ENCODE measurements around a stretch of chr2.

DNA sequence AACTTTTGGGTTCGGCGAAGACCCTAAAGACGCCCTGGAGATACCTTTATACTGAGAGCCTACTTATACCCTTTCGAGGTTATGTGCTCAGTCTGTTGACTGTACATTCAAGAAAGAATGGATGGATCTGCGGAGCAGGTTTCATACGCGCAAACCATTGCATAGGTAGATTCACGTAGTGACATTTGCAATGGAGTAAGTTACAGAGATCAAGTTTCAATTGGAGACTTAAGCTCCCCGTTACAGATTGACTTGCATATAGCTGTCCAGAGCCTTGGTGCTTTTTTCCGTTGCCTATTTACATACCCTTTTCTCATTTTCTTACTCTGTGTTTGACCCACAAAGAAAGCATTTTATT lies 904 bp downstream of the PSMD1 start:
- PRO-cap = no peak

DNA sequence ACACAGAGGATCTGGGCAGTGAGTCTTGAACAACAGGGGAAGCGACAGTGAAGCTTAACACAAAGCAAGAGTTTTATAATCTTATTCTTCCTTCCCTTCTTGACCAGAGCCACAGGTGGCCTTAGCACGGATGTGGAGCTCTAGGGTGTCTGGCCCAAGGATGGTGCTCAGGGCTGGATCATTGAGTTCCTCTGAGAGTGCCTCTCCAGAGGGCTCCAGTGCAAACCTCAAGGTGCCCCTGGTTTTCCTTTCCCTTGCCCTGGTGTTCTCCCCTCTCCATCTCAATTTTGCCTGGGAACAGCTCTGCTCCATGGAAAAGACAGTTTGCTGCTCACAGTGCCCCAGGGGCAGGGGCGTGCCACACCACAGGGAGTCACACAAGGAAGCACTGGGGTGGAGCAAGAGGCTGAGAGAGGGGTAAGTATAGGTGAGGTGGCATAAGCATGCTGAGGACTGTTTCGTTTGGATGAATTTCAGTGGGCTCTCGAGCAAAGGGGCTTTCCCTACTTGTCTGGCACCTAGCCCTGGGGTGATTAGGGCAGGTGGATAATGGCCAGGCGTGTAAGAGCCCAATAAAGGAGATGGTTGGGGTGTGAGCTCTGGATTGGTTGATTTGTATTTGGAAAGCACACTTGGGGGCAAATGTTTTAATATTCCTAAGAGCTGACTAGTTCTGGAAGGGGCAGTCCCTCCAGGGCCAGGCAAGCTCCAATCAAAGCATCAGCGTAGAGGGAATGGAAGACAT lies 88.5 kb upstream of the B3GNT7 start:
- PRO-cap = no peak

- PRO-cap = no peak
Observed at GRCh38 chr2:231321516-231322171, 73.9 kb upstream of the B3GNT7 start.

DNA sequence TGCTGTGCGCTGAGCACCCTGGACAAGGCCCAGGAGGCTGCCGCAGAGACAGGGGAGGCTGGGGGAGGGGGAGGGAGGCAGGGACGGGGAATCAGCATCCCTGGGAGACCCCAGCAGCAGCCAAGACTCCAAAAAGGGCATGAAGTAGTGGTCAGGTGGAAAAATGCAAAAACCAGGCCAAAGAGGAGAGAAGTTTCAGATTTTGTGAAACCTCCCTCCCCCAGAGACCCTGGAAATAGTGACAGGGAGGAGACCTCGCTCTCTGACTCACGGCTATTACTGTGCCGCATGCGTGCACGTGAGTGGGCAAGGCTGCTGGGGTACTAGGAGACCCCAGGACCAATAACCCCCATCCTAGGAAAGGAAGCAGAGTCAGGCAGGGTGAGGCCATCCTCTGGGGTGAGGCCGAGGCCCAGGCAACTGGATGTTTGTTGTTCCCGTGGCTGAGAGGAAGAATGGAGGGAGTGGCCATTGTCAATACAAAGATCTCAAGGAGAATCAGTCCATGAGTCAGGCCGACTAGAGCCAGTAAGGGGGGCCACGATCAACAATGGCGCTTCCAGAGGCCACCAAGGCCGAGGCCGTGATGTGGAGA lies 15.9 kb upstream of the B3GNT7 start:
- PRO-cap = no peak

GRCh38 chr2:231392979-231394027 lies 2.2 kb upstream of the B3GNT7 start:
- PRO-cap = no peak

- PRO-cap = no peak
Observed at GRCh38 chr2:231399833-231400814, 4.6 kb downstream of the B3GNT7 start.

DNA sequence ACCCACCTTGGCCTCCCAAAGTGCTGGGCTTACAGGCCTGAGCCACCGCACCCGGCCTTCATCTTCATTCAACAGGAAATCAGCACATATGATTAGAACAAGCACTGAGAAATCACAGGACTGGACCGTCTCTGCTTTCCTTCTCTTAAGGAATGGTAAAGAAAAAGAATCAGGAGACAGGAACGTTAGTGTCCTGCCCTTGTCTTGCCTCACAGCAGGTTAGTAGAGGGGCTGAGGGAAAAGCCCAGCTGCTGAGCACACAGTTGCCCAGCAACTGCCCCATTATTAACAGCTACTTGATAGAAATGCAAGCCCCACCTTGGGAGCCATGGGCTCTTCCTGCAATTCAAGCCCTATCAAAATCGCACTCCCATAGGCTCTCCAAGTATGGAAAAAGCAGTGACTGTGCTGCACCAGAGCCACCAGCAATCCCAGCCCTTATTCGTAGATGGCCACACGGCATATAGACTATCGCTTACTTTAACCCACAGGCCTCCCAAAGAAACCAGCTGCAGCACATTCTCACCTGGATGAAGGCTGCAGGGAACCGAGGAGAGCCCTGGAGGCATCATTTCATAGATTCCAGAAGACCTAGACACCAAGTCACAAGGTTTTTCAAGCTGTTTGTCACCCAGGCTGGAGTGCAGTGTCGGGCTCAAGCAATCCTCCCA lies 11.6 kb downstream of the NCL start:
- PRO-cap = unidirectional peak, minus-strand start at position 154 of the sequence

- PRO-cap = no peak
Observed at GRCh38 chr2:231455711-231456417, 8.4 kb downstream of the NCL start.

DNA sequence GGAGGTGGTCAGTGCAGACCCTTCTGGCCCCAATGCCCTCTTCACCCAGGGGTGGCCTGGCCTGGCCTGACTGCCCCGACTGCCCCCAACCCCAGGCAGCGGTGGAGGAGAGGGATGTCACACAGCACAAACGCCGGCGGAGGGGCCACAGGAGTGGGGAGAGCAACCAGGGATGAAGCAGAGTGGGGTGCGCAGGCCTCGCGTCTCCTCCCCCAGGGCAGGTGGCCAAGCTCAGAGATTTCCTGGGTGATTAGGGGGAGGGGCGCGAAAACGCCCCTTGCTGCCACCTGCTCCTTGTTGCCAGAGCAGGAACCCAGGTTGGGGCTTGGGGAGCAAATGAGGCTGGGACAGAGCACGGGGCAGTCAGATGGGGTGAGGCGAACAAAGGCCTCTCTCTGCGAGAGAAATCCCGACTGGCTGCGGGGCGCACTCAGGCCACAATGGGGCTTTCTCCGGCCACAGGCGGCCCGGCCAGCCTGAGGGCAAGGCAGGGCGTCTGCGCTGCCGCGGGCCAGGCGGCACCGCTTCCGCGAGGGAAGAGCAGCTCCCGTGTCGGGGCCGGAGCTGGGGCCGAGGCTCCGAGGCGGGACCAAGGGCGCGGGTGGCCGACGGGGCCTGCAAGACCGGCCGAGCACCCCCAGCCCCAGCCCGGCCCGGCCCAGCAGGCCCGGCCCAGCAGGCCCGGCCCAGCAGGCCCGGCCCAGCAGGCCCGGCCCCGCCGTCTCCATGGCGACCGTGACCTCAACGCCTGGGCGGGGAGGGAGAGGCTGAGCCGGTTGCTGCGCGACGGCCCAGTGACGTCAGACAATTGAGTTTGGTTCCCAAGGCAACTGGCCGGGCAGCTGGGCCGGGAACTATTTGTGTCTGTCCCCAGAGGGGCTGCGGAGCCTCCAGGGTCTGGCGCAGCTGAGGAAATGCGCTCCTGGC lies 11.6 kb downstream of the TEX44 start:
- PRO-cap = bidirectional peak, plus-strand start at position 350 of the sequence, minus-strand start at position 181 of the sequence; bidirectional peak, plus-strand start at position 440 of the sequence, minus-strand start at position 439 of the sequence; bidirectional peak, plus-strand start at position 873 of the sequence, minus-strand start at position 655 of the sequence

- PRO-cap = bidirectional peak, plus-strand start at chr2:231615299, minus-strand start at chr2:231615001
Observed at GRCh38 chr2:231615100-231615349, 22.4 kb downstream of the TEX44 start.

DNA sequence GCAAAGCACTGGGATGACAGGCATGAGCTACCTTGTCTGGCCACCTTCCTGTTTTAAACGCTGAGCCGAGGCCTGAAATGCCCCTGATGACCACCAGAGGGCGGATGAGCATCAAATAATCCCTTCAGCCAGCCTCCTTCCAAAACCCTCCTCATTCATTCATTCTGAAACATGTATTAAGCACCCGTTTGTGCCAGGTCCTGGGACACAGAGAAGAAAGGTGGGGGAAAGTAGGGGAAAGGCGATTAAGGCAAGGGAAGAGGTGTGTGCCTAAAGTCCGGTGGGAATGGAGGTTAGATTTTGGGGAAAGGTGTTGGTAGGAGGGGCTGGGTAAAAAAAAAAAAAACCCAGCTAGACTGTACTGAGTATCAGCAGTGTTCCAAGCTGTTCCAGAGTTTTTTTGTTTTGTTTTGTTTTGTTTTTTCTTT lies 30.6 kb upstream of the PTMA start:
- PRO-cap = no peak

- PRO-cap = no peak
Observed at GRCh38 chr2:231717081-231717856, 8.9 kb downstream of the PTMA start.

DNA sequence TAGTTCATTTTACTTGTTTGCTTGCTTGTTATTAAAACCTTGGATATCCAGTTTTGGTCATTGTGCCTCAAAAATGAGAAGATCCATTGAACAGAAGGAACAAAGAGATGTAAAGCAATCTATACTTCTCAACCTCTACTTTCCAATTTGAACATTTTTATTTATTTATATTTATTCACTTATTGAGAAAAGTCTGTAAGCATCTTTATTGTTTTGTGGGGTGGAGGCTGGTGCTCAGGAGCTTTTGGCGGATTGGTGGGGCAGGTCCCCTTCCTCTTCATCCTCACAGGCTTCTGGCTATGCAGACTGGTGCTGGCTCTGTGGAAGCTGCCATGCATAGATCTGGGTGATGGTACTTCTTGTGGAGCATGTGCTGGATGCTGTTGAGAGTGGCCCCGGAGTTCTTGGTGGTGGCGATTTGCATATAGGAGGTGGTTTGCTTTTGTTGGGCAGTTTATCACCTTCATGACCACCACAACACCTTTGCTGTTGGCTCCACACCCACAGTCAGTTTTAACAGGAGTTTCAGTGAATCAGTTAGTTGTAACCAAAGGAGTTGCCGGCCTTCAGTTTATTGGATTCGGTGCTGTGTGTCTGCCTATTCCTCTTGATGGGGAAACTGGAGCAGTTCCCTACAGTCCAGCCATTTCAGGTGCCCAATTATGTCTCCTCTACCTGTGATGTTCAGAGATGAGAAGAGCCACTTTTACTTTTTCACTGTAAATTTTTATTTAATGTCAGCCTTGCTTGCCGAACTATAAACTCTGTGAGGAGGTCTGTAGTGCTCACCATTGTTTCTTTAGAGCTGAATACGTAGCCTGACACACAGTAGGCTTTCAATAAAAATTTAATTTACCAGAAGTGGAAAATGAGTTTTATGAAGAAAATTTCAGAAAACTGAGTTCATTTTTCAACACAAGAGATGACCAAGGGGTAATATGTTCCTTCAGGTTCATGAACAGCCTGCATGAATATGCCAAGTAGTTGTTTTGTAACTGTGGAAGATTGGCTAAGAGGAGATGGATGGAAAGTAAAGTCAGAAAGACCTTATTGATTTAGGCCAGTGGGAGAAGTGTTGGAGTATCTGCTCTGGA lies 3.3 kb downstream of the COPS7B start:
- PRO-cap = no peak

GRCh38 chr2:232350704-232351163 lies 27.8 kb upstream of the ALPP start:
- PRO-cap = no peak

DNA sequence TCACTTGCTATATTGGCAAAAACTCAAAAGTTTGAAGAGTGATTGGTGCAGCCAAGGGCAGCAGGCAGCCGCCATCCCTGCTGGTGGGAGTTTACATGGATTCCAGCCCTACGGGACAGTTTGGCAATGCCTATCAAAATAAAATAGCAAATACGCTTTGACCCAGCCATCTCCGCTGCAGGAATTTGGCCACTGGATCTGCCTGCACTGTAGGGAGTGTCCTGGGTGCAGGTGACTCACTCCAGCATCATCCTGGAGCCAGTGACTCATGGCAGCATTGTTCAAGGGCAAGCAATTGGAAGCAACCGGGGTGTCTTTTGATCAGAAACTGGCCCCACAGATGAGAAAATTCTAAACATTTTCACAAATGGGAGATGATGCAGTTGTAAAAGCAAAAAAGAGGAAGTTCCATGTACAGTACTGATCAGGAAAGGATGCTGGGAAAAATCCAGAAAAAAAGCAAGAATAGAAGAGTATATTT lies 24.6 kb downstream of the NGEF start:
- PRO-cap = no peak

DNA sequence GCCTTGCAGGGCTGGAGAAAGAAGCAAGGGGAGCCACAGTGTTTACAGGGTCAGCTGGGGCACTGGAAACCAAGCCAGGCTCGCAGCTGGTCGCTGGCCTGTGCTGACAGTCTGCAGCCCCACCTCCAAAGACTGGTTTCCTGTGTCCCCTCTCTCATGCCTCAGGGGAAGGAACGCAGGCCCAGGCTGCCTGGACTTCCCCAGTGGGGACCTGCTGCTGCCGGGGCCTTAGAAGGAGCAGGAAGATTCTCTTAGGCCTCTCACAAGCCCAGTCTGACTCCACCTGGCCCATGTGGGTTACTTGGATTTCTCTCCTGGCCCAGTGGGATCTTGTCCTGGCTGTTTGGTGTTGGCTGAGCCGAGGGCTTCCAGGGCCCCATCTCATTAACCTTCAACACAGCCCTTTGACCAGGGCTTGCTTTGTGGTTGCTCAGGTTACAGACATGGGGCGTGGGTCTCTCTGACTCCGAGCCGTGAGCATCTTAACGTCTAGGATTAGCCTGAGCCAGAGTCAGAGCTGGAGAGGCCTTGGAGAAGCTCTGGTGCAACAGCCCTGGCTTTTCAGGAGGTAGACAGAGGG lies 1.8 kb downstream of the INPP5D start:
- PRO-cap = no peak

- PRO-cap = no peak
Observed at GRCh38 chr2:233086871-233087225, 26.7 kb downstream of the INPP5D start.

DNA sequence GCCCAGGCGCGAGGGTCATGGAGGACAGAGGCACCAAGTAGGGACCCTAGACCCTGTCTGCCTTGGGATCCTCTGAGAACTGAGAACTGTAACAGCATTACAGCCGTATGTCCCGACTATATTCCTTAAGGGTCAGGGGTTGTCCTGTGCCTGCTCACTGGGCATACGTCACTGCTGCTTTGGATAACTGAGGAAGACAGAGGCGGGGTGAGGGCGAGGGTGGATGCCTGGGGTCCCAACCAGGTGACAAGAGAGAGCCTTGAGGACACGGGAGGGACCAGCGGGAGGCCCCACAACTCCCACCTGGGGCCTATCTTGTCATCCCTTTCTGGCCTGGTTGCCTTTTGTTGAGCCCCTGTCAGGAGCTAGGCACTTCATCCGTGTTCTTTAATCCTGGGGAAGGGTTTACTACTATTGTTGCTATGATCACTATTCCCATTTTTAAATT lies 28.8 kb downstream of the INPP5D start:
- PRO-cap = no peak

GRCh38 chr2:233121895-233122422 lies 61.8 kb downstream of the INPP5D start:
- PRO-cap = no peak

- PRO-cap = unidirectional peak, minus-strand start at chr2:233252439; unidirectional peak, minus-strand start at chr2:233252485
Observed at GRCh38 chr2:233252241-233252811, 853 bp downstream of the ATG16L1 start.